MCF 10A (cell line): Measurements from ENCODE around the gene DBH.

DNA sequence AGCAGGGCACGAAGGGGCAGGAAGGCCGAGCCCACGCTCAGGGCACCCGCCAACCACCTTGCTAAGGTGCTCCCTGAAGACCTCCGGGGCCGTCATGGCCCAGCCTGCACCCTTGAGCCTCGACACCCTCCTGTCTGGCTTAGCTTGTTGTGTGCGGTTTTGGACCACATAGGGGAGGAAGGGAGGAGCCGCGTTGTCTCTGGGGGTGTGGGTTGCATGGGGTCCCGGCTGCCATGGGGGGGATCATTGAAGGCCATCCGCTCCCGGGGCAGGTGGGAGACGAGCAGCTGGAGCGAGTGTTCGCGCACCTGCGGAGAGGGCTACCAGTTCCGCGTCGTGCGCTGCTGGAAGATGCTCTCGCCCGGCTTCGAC lies 33.5 kb downstream of the ADAMTSL2 start:
- PRO-cap: no peak
- RRBS: 85% methylated on average over 10 of the region's 25 CpGs

DNA sequence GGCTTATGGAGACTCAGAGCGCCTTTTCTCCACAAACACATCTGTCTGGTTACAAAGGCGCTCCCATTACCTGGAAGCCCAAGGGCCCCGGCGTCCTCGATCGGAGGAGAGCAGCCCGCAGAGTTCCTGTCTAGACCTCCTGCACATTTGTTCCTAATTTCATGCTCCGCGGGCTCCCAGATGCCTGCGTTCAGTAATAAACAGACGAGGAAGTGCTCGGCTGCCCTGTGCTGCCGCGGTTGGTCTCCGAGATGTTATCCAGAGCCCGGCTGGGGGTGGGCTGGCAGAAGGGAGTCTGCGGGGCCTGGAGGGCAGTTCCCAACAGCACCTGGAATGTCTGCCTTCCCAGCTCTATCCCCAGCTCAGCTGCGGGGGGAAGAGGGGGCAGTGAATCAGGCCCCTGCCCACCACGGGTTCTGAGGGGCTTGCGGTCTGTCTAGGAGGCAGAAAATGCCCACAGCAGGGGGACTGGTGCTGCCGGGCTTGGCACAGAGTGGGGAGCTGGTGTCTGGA lies 23.2 kb downstream of the FAM163B start:
- PRO-cap: no peak
- RRBS: 44% methylated on average over 2 of the region's 21 CpGs

GRCh38 chr9:133636023-133636627 lies at the start of gene DBH:
Gene DBH, plus strand, starts transcription at chr9:133636363.
- PRO-cap: no peak
- RRBS: no CpG with 5 or more reads among the region's 15 CpGs

DNA sequence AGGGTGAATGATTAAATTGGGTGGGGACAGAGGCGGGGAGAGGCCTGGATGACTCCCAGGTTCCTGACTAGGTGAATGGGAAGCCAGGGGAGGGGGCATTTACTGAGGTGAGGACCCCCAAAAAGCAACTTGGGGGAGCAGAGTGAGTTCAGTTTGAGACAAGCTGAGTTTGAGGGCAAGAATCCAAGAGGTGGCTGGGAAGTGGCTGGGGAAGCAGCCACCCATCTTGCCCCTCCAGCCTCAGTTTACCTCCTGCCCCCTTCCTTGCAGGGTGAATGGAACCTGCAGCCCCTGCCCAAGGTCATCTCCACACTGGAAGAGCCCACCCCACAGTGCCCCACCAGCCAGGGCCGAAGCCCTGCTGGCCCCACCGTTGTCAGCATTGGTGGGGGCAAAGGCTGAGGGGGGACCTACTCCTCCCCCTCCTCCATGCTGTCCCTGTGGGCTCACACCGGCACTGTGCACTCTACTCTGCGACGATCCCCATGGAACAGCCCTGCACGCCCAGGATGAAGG lies 21.9 kb downstream of the DBH start:
- PRO-cap: no peak
- RRBS: no CpG with 5 or more reads among the region's 7 CpGs

- PRO-cap: no peak
- RRBS: no CpG with 5 or more reads among the region's 37 CpGs
Measured at GRCh38 chr9:133683406-133684520, 47.6 kb downstream of the DBH start.

DNA sequence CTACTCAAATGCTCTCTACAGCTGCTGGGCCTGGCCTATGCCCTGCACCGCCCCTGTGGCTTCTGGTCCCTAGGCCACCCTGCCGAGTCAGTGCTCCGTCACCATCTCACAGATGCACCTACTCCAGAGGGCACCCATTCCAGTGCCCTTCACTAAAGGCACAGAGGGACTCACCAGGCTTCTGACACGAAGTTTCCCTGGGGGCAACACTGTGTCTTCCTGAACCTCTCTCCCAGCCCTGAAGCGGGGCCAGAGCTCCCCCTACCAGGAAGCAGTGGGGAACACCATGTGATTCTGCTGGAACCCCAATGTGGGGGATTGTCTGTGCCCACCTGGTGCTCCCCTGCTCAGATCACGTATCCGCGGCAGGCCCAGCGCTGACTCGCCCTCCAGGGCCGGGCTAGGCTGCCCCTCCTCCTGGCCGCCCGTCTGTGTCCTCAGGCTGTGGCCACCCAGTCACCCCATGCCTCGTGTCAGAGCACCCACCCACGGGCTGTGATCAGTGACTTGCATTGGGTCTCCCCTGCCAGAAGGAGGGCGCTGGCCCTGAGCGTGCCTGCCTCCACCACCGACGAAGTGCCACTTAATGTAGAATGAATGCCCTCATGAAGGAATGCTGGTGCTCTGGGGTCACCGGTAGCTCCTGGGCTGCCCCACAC lies 22.3 kb downstream of the SARDH start:
- PRO-cap: no peak
- RRBS: no CpG with 5 or more reads among the region's 20 CpGs

GRCh38 chr9:133880969-133881681 lies 111.0 kb downstream of the VAV2 start:
- PRO-cap: bidirectional peak, plus-strand start at chr9:133881350, minus-strand start at chr9:133881273
- RRBS: no CpG with 5 or more reads among the region's 20 CpGs

DNA sequence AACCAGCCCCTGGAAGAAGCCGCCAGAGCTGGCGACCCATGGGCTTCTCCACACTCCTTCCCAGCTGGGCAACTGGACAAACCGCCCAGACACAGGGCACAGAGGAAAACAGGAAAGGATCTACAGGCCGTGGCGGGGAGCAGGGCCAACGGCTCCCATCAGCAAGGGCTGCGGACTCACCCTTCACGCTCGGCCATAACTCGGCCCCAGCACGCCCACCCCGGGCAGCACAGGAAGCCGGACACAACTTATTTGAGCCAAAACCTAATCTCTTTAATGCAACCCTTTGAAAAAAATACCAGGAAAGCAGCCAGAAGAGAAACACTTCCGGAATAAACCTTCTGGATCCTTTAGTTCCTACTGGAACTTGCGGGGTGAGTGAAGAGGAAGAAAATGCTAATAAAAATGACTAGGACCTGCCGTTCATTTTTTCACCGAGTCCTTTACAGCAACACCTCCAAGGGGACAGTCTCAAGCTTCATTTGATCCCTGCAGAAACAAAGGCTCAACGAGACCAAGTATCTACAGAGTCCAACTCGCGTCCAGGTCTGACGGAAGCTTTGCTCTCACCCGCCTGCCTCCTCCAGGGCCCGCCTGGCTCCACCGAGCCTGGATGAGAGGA lies 59.9 kb downstream of the VAV2 start:
- PRO-cap: no peak
- RRBS: 100% methylated on average over 2 of the region's 24 CpGs

DNA sequence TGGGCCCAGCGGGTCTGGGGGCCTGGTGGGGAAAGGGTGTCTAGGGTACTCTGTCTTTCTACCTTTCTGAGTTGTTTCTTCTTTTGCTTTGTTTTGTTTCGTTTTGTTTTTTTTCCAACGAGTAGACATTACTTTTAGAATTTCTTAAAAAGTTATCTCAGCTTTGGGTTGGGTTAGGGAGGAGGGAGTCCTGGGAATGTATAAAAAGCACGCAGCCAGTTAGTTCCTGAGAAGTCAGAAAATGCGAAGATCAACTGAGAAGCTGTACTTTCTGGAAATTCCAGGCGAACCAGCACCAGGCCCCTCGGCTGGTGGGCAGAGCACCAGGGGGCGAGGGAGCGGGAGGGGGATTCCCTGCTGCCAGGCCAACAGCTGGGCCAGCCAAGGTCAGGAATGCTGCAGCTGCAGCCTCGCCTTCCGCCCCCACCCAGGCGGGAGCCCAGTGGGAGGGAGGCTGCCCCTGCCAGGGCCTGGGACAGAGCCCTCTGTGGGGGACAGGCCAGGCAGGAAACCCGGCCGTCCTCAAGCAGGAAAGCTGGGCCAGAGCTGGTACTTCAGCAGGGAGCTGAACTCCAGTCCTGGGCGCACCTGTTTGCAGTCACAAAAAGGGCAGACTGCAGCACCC lies 35.6 kb downstream of the VAV2 start:
- PRO-cap: no peak
- RRBS: no CpG with 5 or more reads among the region's 15 CpGs

DNA sequence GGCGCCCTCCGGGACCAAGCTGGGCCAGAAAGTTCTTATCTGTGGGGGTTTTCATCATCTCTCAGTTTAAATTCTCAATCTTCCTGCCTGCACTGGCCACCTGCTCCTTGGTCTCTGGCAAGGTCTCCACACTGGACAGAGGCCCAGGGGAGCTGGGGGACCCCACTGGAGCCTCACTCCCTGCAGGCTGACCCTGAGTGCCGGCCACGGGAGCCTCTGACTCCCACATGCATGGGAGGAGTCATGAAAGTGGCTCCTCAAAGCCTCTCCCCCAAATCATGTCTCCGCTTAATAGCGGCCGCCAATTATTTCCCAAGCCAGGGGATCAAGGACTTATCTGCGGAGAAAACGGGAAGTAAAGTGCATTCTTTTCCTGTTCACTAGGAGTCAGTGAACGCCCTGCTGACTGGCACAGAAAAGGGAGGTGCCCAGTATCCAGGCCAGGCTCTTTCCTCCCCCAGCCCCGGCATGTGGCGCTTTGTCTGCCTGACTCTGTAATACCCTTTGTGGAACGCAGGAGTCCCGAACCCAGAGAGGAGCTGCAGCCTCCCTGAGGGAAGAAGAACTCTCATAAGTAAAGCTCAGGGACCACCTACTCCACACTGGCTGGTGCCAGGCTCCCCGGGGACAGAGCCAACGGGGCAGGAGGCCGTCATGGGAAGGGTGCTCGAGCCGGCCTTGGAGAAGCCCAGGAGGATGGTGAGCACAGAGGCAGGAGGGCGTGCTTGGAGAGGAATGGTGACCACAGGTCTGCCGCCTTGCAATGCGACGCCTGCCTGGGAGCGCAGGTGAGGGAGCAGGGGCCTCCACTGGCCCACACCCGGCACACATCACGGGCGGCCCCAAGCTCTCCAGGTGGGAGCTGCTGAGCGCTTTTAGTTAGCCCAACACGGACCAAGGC lies 31.6 kb downstream of the VAV2 start:
- PRO-cap: no peak
- RRBS: 91% methylated on average over 5 of the region's 29 CpGs

DNA sequence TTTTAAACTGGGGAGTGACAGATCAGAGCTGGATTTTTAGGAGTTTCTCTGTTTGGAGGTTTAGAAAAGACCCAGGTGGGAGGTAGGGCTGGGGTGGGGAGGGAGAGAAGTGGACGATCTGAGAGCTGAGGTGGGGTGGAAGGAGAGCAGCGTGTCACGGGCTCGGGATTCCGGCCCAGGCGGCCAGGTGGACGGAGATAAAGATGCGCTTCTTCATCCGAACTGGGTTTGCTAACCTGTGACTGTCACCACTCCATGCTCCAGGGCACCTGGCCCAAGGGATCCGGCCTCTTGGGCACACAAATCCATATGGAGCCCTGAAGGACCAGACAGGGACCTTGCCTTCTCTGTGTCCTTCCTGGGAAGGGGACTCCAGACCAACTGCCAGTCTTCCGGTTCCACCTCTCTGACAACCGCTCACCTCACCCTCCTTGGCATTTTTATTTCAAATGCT lies 1.2 kb upstream of the WDR5 start:
- PRO-cap: bidirectional peak, plus-strand start at position 168 of the sequence, minus-strand start outside the sequence; bidirectional peak, plus-strand start outside the sequence, minus-strand start at position 383 of the sequence
- RRBS: no CpG with 5 or more reads among the region's 12 CpGs

DNA sequence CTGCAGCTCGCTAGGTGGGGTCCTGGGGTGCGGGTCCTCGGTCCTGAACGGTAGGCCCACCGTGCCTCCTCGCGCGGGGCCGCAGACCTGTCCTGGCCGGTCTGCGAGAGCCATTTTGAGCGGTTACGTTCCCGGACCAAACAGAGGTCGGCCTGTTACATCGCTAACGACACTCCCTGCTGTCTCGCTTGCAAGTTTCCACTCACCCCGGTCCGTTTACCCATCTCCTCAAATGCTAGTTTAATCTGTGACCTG lies 707 bp downstream of the WDR5 start:
- PRO-cap: no peak
- RRBS: 2% methylated on average over 6 of the region's 20 CpGs

DNA sequence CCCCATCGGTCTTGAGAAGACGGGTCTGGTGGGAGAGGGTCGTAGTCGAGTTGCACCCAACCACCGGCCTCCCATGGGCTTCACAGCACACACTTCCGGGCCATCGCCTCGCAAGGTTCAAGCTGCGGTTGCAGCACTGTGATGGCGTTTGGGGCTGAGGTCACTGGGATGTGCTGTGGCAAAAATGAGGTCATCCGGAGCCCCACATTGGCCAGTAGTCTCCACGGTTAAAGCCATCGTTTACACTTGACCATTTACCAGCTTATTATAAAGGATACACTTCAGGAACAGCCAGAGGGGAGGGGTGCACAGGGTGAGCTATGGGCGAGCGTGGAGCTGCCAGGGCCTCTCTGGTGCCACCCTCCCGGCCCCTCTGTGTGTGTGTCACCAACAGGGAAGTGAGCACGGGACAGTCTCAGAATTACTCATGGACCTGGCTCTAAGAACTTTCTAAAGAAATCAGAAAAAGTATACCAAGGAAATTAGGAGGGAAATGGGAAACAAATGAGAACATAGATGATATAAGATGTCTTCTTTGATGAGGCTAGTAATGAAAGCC lies 13.4 kb downstream of the WDR5 start:
- PRO-cap: no peak
- RRBS: 96% methylated on average over 5 of the region's 17 CpGs

DNA sequence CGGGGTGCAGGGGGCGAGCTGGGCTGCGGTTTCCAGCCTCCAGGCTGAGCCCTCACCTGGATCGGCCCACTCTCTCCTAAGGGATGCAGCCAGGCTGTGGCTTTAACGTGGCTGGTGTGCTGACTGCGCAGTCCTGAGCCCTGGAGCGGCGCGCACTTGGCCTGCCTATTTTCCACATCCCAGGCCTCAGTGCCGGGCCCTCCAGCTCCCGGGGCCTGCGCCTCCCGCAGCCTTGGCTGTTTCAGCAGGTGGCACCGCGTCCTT lies 27.0 kb downstream of the WDR5 start:
- PRO-cap: no peak
- RRBS: 95% methylated on average over 5 of the region's 15 CpGs

GRCh38 chr9:134329868-134330425 lies 3.7 kb downstream of the RXRA start:
- PRO-cap: no peak
- RRBS: no CpG with 5 or more reads among the region's 5 CpGs

- PRO-cap: no peak
- RRBS: 78% methylated on average over 8 of the region's 23 CpGs
Measured at GRCh38 chr9:134343562-134344154, 17.4 kb downstream of the RXRA start.

DNA sequence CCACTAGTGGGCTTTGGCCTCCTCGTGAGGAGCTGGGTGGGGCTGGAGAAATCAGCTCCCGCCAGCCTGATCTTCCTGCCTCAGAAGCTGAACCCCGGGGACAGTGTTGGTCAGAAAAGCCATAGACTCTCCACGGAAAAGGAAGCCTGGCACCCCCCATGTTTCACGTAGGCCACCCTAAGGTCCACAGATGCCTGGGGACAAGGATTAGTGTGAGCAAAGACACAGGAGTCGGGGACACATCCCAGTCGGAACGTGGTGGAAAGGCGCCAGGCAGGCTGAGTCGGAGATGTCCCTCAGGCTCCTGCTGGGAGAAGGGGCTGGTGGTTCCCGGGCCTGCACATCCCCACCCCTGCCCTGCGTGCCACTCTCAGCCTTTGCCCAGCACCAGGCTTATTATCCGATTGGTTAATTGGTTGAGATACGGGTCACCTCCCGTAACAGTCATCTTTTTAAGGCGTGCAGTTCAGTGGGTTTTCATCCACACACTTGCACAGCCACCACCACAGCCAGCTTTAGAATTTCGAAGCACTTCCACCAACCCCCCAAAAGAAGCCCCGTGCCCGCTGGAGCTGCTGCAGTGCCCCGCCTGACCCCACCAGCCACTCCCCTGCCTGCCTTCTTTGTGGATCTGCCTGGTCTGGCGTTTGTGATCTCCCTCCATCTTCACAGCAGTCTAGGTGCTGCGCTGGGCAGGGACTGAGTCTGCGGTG lies 40.5 kb downstream of the RXRA start:
- PRO-cap: no peak
- RRBS: no CpG with 5 or more reads among the region's 23 CpGs

DNA sequence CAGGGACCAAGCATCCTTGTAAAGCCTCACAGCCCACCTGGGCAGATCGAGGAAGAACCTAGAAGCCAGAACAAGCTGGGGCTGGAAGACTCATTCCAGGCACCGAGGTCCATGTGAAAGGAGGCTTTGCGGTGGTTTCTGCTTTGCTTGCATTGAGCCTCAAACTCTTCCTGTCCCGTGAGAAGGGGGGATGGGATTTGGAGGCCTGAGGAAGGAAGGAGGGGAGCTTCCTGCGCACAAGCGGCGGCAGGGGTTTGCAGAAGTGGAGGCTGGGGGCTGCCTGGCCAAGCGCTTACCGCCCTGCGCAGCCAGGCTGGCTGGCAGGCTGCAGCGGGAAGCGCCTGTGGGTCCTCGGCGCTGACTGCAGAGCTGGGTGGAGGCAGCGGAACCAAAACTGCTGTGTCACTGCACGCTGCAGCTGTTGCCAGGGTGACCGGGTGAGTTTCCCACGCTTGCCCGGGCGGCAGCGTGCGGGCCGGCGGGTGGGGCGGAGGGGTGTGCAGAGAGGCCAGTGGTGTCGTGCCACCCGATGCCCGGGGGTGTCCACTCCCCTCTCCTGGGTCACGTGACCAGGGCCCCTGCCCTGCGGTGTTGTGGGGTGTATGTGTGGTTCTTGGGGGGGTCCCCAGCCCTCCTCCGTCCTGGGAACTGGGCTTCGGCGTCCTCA lies 80.9 kb downstream of the RXRA start:
- PRO-cap: bidirectional peak, plus-strand start at position 511 of the sequence, minus-strand start at position 363 of the sequence
- RRBS: 3% methylated on average over 6 of the region's 33 CpGs

DNA sequence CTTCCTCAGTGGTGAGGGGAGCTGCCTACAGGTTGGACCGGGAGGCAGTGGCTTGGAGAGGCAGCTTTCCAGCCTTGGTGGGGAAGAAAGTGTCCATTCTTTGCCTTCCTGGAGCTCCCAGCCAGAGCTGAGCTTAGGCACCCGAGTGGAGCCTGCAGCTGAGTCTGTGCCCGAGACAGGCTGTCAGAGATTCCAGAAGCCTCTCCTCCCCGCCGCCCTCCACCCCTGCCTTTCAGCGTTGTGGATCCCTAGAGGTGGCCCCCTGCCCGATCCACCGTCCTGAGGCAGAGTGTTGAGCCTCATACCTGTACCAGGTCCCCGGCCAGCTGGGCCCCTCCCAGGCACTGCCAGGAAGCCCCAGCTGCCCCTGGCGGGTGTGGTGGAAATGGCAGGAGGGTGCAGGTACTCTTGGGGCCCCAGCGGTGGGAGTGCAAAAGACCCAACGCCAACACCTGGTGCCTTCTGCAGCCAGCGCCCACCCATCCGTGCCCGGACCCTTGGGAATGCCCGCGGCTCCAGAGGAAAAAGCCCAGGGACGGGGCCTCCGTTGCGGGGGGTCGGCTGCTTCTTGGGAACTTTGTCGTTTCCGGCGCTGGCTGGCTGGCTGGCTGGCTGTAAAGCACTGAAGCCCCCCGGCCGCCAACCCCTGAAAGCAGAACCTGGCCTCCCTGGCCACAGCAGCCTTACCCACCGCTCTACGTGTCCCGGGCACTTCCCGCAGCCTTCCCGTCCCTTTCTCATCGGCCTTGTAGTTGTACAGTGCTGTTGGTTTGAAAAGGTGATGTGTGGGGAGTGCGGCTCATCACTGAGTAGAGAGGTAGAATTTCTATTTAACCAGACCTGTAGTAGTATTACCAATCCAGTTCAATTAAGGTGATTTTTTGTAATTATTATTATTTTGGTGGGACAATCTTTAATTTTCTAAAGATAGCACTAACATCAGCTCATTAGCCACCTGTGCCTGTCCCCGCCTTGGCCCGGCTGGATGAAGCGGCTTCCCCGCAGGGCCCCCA lies 112.3 kb downstream of the RXRA start:
- PRO-cap: no peak
- RRBS: 96% methylated on average over 14 of the region's 37 CpGs

DNA sequence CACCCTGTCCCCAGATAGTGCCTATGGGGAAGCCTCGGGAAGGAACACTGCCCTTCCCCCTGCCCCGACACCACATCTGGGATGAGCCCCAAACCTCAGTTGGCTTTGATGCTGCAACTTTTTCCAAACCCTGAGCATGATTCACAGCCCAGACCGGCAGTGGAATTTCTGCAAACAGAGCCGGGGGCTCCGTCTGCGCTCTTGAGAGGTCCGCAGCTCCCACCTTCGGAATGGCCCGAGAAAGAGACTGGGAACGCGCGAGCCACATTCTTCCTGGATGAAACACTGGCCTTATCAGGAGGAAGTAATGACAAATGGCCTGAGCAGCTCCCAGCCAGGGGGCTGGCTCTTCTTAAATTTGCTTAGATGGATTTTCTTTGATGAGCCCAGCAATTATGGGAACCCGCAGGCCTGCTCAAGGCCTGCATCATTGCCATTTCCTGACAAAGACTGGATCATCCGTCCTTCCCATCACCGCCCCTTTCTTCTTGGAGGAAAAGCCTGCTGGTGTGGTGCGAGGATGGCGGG lies 39.0 kb upstream of the COL5A1 start:
- PRO-cap: no peak
- RRBS: no CpG with 5 or more reads among the region's 17 CpGs